GM06990 (cell line): Measurements from ENCODE around the genes MS4A7, MS4A10, PGA3 and VWCE.

GRCh38 chr11:60310493-60311142, 16.4 kb upstream of the MS4A6E start:
- RRBS = no CpG with 5 or more reads among the region's 6 CpGs

DNA sequence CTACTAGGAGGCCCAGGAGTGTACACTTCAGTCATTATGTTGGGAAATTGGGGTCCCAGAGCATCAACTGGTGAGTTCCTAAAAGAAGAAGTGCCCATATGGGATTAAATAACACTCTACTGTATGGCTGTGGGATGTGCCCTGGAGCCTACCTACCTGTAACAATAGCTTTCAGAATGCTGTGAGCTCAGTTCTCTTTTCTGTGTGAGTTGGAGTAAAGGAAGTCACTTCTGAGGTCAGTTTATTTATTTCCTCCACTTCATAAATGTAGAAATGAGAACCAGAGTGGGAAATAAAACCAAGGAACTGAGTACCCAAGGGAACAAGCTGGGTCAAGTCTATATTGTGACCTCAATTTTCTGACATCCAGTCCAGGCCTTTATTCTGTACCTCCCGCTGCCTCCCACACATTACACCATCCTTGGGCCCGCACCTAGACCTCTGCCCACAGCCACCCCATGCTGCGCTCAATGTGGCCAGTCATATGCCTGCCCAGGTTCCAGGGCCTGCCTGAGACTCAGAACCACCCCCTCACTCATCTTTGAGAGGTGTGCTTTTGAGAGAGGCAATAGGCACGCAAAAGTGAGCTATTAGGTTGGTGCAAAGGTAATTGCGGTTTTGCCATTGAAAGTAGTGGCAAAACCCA, 9.7 kb downstream of the MS4A6E start:
- RRBS = no CpG with 5 or more reads among the region's 5 CpGs

DNA sequence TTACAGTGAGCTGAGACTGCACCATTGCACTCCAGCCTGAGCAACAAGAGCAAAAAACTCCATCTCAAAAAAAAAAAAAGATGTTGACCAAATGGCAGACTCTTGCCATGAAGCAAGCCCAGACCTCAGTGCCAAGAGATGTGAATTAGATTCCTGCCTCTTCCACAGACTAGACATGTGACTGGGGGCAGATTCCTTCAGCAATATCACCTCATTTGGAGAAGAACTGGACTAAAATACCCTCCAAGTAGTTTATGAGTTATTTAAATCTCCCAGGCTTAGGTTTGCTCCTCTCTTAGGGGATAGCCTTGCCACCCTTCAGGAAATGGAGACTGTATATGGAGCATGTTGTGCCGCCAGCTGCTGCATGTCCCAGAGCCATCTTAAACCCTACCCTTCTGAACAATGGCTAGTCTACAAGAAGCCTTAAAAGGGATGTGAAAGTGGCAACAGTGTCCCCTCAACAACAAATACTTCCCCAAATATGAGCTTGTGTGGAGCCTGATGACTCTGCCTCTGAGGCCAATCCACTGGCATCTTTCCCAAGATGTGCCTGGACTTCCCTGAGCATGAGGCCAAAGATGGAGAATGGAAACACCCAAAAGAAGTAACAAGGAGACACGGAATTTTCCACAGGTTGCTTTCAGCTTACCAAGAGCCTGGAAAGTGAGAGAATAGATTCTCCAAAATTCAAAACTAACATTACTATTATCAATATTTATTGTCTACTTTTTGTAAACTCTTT, 712 bp upstream of the MS4A7 start:
- RRBS = no CpG with 5 or more reads among the region's 2 CpGs

DNA sequence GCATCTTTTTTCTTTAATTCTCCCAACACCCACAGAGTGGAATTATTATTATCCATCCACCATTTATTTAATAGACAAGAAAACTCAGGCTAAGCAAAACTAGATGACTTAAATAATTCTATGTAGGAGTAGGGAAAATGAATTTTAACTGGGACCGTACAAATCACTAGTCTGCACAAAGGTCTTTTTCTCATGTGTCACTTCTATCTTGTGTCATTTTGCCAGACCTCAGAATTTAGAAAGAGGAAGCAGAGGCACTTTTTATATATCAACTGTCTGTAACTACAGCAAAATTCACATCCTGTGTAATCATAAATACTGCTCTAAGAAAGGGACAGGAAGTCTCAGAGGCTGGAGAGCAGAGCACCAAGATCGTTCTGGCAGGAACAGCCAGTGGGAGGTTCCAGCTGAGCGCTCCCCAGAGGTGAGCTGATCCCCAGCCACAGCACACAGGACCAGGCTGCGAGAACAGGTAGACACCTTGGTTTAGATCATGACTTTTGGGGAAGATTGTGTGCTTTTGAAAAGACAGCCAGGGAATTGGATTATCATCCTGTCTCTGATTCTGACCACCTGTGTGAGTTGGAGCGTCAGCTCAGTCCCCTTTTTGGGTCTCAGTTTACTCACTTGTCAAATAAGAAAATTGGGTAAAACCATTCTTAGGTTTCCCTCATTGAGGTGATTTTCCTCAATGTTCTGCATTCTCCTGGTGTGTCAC, at the start of gene MS4A7:
TSS of gene MS4A7 (plus strand) at position 340 of the 718 bp plus-strand sequence.
- RRBS = no CpG with 5 or more reads among the region's 5 CpGs

DNA sequence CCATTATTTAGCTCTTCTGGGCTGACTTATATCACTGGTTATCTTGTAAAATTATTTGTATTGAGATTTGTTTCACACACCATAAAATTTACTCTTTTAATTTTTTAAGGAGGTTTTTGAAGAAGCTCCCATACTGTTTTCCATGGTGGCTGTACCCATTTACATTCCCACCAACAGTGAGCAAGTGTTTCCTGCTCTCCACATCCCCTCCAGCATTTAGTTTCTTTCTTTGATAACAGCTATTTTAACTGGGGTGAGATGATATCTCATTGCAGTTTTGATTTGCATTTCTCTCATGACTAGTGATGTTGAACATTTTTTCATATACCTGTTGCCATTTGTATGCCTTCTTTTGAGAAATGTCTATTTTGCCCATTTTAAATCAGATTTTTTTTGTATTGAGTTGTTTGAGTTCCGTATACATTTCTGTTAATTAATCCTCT, 13.5 kb upstream of the MS4A12 start:
- RRBS = no CpG with 5 or more reads among the region's 1 CpG

- RRBS = 53% methylated on average over 4 of the region's 13 CpGs
Measured at GRCh38 chr11:60784960-60785589, at the start of gene MS4A10. Gene MS4A10 (plus strand): TSS chr11:60785333.

DNA sequence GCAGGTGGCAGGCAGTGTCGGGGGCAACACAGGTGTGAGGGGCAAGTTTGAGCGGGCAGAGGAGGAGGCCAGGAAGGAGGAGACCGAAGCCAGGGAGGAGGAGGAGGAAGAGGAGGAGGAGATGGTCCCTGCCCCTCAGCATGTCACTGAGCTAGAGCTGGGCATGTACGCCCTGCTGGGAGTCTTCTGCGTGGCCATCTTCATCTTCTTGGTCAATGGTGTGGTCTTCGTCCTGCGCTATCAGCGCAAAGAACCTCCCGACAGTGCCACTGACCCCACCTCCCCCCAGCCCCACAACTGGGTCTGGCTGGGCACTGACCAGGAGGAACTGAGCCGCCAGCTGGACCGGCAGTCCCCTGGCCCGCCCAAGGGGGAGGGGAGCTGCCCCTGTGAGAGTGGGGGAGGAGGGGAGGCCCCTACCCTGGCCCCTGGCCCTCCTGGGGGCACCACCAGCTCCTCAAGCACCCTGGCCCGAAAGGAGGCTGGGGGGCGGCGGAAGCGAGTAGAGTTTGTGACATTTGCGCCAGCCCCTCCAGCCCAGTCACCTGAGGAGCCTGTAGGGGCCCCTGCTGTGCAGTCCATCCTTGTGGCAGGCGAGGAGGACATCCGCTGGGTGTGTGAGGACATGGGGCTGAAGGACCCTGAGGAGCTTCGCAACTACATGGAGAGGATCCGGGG, 12.1 kb downstream of the TMEM132A start:
- RRBS = no CpG with 5 or more reads among the region's 21 CpGs

DNA sequence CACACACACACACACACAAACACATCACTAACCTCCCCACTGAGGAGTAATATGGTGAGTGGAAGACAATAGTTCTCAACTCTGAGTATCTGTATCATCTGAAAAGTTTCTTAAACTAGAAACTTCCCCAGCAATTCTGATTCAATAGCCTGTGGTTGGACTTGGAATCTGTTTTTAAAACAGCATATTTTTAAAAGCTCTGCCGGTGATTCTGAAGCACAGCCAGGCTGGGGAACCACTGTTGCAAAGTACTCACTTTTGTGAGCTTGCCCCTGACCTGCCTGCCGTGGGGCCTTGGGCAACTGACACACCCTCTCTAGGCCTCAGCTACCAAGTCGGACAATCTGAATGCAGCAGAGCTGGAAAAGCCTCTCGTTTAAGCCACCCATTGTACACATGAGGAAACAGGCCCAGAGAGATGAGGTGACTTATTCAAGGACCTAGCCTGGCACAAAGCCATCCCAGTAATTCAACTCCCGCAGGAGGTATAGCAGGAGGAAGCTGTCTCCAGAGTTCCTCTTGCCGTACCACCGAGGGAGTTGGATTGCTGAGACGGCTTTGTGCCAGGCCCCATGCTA, 8.9 kb downstream of the SLC15A3 start:
- RRBS = no CpG with 5 or more reads among the region's 8 CpGs

- RRBS = no CpG with 5 or more reads among the region's 7 CpGs
Measured at GRCh38 chr11:60949873-60950340, 2.1 kb downstream of the SLC15A3 start.

DNA sequence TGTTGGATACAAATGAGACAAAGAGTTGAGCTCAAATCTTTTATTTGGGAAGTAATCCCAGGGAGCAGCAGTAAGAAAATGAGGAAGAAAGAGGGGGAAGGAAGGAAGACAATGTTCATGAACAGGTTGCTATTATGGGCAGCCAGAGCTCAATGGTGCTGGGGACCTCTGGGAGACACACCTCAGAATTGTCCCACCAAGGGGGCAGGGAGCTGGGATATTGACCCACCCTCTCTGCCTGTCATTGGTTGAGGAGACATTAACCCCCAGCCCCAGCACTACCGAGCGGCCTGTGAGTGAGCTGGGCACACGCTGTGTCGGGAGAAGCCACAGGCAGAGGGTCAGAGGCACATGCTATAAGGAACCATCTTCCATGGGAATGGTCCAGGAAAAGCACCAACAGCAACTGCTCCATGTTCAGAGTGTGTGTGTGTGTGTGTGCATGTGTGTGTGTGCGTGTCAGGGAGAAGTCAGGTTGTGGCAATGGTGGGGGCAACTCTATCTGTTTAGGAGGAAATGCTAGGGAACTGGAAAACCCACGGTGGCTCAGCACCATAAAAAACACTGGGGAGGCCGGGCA, 49.1 kb downstream of the CD6 start:
- RRBS = no CpG with 5 or more reads among the region's 7 CpGs

- RRBS = no CpG with 5 or more reads among the region's 2 CpGs
Measured at GRCh38 chr11:61114389-61114817, 12.1 kb downstream of the CD5 start.

GRCh38 chr11:61127533-61127993, 25.3 kb downstream of the CD5 start:
- RRBS = no CpG with 5 or more reads among the region's 5 CpGs

- RRBS = no CpG with 5 or more reads among the region's 1 CpG
Measured at GRCh38 chr11:61153825-61154204, 7.4 kb downstream of the VPS37C start.

- RRBS = no CpG with 5 or more reads among the region's 11 CpGs
Measured at GRCh38 chr11:61203234-61203705, at the start of gene PGA3. Gene PGA3 (plus strand): TSS chr11:61203515.

GRCh38 chr11:61281504-61281893, 13.6 kb downstream of the VWCE start:
- RRBS = 18% methylated on average over 10 of the region's 21 CpGs

DNA sequence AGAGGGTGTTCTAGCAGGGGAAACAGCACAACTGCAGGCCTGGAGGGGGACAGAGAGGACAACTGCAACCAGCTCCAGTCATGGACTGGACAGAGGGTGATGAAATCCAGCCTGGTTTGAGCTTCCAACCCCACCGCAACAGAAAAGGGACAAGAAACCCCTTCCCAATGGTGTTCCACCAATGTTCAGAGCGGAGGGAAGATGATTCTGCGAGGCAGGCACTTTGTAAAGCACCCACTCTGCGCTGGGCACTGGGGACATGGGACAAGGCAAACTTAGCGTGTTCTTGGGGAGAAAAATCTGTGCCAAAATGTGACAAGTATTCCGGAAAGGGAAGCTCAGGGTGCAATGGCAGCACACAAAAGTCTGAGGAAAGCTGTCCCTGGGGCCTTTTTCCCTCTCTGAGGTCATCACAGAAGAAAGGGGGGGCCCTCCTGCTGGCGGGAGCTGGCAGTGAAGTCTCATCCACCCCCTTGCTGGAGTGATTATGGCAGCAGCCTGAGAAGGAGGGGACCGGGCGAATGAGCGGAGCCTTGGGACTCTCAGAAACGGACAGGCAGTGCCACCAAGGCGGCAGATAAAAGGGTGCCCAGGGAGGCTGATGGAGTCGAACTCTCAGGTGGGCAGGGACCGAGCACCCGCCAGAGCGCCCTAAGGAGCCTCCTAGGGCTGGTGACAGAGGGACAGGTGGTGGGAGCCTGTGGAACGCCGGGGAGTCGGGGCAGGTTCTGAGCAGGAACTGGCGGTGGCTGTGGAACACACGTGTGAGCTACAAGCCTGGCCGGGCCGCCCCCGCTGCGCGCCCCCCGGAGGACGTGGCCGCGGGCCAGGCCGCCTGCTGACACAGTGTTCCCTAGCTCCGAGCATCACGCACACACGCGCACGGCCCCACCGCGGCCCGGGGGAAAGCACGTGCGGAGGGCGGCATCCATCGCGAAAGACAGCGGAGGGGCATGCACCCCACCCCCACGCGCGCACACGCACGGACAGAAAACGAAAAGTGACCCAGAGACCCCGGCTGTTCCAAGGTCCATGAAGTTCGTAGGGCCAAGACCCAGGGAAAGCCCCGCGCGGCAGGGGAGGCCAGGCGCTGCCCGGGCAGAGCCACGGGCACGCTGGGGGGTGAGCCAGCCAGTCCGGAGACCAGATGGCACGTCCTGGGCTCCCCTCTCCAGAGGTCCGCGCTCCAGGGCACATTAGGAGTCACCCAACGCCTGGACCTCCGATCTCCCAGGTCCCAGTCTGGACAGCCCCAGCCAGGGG, 1.2 kb downstream of the VWCE start:
- RRBS = 3% methylated on average over 31 of the region's 66 CpGs

- RRBS = 11% methylated on average over 34 of the region's 106 CpGs
Measured at GRCh38 chr11:61294729-61295843, at the start of gene VWCE. Gene VWCE (minus strand): TSS chr11:61295316.

GRCh38 chr11:61360184-61360506, 1.5 kb downstream of the CYB561A3 start:
- RRBS = no CpG with 5 or more reads among the region's 4 CpGs

GRCh38 chr11:61362534-61362937, 362 bp downstream of the TMEM138 start:
- RRBS = no CpG with 5 or more reads among the region's 14 CpGs

GRCh38 chr11:61454183-61455027, 24.5 kb downstream of the SDHAF2 start:
- RRBS = no CpG with 5 or more reads among the region's 14 CpGs